ENCODE measurements around a stretch of chr5.

DNA sequence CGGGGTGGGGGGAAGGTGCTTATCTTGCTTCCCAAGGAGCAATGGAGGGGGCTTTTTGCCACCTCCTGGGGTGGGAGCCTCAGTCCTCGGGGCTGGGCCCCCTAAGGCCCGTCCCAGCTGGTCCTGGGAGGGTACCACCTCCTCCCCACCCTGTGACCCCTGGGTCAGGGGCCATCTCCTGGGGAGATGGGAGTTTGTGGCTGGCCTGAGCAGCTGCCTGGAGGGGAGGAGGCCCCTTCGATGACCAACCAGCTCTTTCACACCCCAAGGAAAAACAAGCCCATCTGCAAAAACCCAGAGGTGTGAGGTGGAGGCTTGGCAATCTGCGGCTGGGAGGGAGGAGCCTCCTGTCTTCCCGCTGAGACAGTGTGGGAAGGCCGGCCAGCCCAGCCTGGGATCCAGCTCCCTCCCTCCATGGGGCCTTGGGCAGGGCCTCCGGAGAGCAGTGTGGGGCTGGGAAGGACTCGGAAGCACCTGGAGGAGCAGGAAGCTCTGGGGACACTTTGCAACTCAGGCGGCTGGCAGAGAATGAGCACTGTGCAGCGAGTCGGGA lies 100.8 kb downstream of the FGF18 start:
- PRO-cap, 2 experiments: no peak in any of the 2 experiments
- RAMPAGE, long total RNA, 5 experiments: no peak in any of the 5 experiments

DNA sequence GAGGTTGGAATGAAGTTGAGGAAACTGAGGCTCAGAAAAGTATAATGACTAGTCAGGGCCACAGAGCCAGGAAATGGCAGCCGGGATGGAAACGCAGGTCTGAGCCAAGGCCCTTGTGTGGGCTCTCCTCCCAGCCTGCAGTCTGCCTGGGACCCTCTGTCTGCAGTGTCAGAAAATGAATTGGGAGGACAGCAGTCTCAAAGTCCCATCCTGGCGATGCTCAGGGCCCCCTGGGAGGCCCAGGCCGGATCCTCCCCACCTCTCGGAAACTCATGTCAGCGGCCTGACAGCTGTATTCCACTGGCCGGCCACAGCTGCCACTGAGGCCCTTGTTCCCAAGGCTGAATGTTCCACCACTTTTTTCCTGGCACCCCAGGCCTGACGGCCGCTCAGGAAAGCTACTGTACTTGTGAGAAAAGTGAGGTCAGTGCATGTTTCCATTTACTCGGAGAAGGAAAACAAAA lies 179.9 kb downstream of the FGF18 start:
- PRO-cap, 2 experiments: no peak in any of the 2 experiments
- RAMPAGE, long total RNA, 5 experiments: no peak in any of the 5 experiments

- PRO-cap, 2 experiments: no peak in any of the 2 experiments
- RAMPAGE, long total RNA, 5 experiments: no peak in any of the 5 experiments
Observed at GRCh38 chr5:171924276-171925212, 81.9 kb downstream of the FBXW11 start.

GRCh38 chr5:172005330-172006140 lies 903 bp downstream of the FBXW11 start:
- PRO-cap, 2 experiments: peak in 2 of 2 experiments; most common plus-strand start chr5:172005958 (in 1); most common minus-strand start chr5:172006052 (in 2)
- RAMPAGE, long total RNA, 5 experiments: no peak in any of the 5 experiments

DNA sequence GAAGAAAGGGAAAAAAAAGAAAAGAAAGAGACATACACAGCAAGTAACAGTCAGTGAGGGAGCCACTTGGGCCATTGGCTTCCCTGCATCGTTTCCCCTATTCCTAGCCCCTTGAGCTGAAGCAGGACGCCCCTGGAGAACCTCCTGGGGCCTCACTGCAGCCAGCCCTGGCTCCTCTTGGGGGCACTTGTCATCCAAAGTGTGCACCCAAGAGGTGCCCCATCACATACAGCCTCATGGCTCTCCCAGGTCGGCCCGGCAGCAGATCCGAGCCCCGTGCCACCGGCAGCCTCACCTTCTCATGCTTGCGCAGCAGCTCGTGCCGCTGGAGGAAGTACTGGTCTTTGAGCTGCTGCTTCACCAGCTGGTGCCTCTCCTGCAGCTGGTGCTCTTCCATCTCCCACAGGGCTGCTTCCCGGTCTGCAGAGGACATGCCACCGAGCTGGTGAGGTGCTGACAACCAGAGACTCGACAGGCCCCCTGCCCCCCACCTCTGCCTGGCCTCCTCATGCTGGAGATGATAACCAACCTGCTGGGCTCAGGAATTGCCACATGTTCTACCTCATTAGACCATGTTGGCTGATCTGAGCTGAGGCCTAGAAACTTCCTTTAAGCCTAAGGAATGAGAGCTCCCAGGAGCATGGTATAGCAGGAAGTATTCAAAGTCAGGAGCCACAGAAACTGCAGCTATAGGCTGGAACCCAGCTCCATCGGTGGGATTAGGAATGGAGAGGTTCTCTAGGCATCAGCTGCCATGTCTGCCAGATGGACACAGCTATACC lies 50.8 kb upstream of the FBXW11 start:
- PRO-cap, 2 experiments: no peak in any of the 2 experiments
- RAMPAGE, long total RNA, 5 experiments: no peak in any of the 5 experiments

- PRO-cap, 2 experiments: no peak in any of the 2 experiments
- RAMPAGE, long total RNA, 5 experiments: no peak in any of the 5 experiments
Observed at GRCh38 chr5:172059354-172059986, 53.0 kb upstream of the FBXW11 start.

- PRO-cap, 2 experiments: no peak in any of the 2 experiments
- RAMPAGE, long total RNA, 5 experiments: no peak in any of the 5 experiments
Observed at GRCh38 chr5:172100585-172101166, 87.3 kb downstream of the STK10 start.

DNA sequence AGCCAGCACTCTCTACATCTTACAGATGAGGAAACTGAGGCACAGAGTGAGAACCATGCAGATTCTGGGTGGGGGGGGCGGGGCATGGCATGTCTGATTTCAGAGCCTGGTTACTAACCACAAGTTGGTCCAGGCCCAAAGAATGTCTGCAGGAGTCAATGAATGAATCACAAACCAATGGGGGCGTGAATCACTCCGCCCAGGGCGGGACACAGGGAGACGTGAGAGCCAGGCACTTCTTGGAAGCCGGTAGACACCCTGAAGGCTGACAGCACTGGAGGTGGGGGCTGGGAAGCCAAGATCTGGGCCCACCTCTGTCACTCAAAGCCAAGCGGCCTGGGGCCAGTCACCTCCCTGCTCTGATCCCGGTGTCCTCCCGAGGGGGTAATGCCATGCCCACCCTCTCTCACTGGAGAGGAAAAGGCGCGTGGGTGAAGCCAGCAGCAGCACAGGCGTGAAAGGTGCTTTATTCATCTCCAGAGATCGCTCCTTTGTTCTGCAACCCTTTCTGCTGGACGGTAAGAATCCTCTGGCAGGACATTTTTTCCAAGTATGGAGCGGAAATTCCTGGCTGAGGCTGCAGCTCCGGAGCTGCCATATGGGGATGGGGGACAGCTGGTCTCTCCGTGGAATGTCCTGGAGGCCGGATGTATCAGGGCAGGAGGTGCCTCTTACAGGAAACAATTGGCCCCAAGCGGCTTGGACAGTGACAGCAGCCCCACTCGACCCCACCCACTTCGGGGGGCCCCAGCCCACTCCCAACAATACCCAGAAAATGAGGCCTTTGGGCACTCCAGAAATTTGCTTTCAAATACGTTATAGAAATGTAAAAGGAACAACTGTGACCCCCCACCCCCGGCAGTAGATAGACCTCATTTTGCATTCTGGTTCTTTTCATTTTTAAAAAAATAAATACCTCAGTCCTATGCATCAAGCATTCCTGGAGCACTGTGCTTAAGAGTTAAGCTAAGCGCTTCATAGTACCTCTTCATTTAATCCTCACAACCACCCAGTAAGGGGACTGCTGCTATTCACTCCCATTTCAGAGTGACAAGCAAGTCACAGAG lies 84.8 kb downstream of the STK10 start:
- PRO-cap, 2 experiments: no peak in any of the 2 experiments
- RAMPAGE, long total RNA, 5 experiments: no peak in any of the 5 experiments

DNA sequence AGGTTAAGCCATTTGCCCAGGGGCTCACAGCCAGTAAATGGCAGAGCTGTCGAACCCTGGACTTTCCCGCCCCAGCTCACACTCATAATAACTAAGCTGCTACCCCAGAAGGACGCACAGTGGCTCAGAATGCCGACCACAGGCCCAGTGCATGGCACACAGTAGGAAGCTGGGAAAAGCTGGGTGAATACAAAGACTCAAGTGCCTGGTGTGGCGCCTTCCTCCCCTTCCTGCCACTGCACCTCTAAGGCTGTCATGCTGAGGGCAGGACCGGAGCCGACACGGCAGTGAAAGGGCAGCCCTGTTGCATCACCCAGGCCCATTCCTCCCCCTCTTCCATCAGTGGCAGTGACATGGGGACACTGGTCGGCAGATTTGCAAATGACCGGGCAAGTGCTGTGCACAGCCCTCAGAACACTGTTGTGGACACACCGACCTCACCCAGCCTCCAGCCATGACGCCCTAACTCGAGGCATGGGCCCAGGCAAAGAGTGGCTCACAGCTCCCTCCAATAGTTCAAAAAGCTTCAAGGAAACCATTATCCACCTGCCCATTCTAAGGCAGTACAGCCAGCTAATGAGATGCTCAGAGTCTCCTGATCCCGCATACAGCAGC lies 84.0 kb downstream of the STK10 start:
- PRO-cap, 2 experiments: no peak in any of the 2 experiments
- RAMPAGE, long total RNA, 5 experiments: no peak in any of the 5 experiments

DNA sequence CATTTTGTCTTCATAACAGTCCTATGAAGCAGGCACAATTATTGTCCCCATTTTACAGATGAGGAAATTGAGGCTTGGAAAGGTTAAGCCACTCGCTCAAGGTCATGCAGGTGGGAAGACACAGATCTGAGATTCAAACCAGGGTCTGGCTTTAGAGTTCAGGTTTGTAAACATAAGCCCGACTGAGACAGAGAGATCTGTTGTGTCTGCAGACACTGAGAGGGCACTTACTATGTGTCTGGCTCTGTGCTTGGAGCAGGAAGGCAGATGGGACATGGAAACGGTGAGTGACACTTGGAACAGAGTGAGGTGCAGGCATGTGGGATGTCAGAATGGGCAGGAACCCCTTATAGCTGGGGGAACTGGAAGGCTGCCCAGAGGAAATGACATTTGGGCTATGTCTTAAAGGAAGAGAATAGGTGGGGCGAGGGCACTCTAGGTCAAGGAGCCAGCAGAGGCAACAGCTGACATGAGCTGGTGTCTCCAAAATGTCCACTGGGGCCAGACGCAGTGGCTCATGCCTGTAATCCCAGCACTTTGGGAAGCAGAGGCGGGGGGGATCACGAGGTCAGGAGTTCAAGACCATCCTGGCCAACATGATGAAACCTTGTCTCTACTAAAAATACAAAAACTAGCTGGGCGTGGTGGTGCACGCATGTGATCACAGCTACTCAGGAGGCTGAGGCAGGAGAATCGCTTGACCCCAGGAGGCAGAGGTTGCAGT lies 69.8 kb downstream of the STK10 start:
- PRO-cap, 2 experiments: peak in 1 of 2 experiments; most common plus-strand start position 433 of the sequence (in 1)
- RAMPAGE, long total RNA, 5 experiments: no peak in any of the 5 experiments

- PRO-cap, 2 experiments: peak in 1 of 2 experiments; most common plus-strand start chr5:172187404 (in 1)
- RAMPAGE, long total RNA, 5 experiments: no peak in any of the 5 experiments
Observed at GRCh38 chr5:172187330-172187549, 784 bp downstream of the STK10 start.

GRCh38 chr5:172303896-172304173 lies 20.3 kb upstream of the UBTD2 start:
- PRO-cap, 2 experiments: no peak in any of the 2 experiments
- RAMPAGE, long total RNA, 5 experiments: no peak in any of the 5 experiments

GRCh38 chr5:172361297-172362047 lies 77.9 kb upstream of the UBTD2 start:
- PRO-cap, 2 experiments: no peak in any of the 2 experiments
- RAMPAGE, long total RNA, 5 experiments: no peak in any of the 5 experiments

GRCh38 chr5:172452263-172453198 lies 1.8 kb downstream of the SH3PXD2B start:
- PRO-cap, 2 experiments: peak in 2 of 2 experiments; most common plus-strand start chr5:172453063 (in 2); most common minus-strand start chr5:172453024 (in 1)
- RAMPAGE, long total RNA, 5 experiments: no peak in any of the 5 experiments

DNA sequence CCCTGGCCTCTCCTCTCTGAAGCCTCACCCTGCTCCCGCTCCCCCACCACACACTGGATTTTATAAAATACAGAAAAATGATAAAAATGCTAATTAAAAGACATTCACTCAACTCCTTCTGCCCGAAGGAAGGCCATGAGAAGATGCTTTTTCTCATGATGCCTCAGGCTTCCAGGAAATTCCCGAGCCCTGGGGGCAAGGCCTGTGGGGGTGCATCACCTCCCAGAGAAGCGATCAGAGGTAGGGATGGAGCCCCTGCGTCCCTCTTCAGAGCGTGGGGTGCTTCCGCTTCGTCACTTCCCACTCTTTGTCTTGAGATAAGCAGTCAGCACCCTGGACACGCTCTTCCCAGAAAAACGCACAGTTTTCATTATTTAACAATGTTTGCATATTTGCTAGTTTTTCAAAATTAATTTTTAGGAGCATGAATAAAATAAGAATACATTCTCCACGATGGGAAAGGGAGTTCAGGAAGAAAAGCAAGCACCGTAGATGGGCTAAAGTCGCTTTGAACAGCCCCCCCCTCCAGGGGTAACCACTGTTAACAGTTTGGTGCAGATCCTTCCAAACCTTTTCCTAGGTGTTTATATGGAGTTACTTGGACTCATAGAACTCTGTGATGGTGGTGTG lies 33.4 kb upstream of the SH3PXD2B start:
- PRO-cap, 2 experiments: no peak in any of the 2 experiments
- RAMPAGE, long total RNA, 5 experiments: no peak in any of the 5 experiments

GRCh38 chr5:172611971-172612568 lies 29.0 kb upstream of the NEURL1B start:
- PRO-cap, 2 experiments: no peak in any of the 2 experiments
- RAMPAGE, long total RNA, 5 experiments: no peak in any of the 5 experiments

- PRO-cap, 2 experiments: no peak in any of the 2 experiments
- RAMPAGE, long total RNA, 5 experiments: no peak in any of the 5 experiments
Observed at GRCh38 chr5:172636745-172637785, 4.0 kb upstream of the NEURL1B start.

GRCh38 chr5:172648010-172648776 lies 7.1 kb downstream of the NEURL1B start:
- PRO-cap, 2 experiments: no peak in any of the 2 experiments
- RAMPAGE, long total RNA, 5 experiments: no peak in any of the 5 experiments

GRCh38 chr5:172658867-172659664 lies 18.0 kb downstream of the NEURL1B start:
- PRO-cap, 2 experiments: no peak in any of the 2 experiments
- RAMPAGE, long total RNA, 5 experiments: no peak in any of the 5 experiments

DNA sequence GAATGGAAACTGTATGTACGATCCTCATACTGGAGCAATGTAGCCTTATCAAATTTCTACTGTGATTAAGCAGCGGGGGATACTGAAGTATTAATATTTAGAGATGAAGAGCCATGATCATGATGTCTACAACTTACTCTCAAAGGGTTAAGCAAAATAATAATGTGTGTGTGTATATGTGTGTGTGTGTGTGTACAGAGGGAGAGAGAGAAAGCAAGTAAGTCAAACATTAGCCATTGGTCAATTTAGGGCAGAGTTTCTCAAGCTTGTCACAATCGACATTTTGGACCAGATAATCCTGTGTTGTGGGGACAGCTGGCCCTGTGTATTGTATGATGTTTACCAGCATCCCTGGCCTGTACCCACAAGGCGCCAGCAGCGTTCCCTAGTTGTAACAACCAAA lies 46.4 kb downstream of the DUSP1 start:
- PRO-cap, 2 experiments: no peak in any of the 2 experiments
- RAMPAGE, long total RNA, 5 experiments: no peak in any of the 5 experiments

All from thyroid gland (tissue), 7 donors.